Camera-type eye (tissue), 1 donor: ENCODE results near the genes FNDC1 and WTAP.

DNA sequence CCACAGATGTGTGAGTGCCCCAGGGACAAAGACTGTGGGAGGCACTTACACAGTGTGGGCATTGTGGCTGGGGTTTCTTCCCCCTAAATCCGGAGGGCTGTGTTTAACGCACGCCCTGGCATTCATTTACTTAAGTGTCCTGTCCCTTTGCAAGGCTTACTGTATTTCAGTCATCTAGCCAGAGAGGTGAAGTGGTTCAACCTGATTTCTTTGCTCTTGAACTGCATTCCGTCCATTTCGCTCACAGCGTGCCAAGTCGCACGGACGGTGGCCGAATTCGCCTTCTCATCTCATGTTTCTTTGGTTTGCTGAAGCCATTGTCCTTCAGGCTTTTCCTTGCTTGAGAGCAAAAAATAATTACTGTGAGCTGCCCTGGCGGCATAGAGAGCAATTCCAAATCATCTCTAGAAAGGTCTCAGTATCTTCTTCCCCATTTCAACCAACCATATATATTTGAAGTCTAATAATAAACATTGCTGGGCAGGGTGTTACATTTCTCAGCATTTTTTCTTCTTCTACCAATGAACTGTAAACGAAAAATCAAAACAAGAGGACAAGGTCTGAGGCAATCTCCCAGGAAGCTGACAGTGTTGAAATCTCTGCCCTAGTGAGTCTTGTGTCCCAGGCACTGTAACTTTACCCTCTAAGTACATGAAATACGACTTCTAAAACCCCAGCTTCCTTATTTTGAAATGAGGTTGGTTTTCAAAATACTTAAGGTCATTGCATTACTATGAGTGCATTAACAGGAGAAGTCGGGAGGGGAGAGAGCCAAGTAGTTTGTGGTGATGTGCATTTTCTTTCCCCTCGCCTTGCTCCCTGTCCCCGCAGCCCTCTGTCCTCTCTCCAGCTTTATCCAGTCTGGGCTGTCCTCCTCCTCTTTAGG is 17.0 kb downstream of the SYTL3 start:
- RAMPAGE, long total RNA, result no peak

GRCh38 chr6:158760219-158760420 is 59.0 kb downstream of the EZR start:
- RAMPAGE, long total RNA, result no peak

DNA sequence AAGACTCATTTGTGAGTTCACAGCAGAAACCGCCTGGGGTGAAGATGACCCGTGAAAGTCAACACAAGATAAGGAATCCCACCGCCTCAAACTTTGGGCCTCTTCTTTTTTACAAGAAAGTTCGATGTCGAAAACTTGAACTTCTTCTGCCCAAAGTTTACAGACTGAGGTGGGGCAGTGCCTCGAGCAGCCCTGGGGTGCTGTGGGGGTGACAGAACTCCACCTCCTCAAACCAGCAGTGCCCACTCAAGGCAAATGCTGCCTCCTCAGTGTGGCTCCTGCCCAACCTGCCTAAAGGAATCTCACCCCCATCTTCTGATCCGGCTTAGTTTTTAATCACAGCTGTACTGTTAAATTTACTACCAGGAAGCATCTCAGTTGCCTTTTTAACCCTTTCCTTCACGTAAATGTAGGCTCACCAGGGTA is 45.1 kb downstream of the EZR start:
- RAMPAGE, long total RNA, result no peak

- RAMPAGE, long total RNA, result no peak
Observed at GRCh38 chr6:158775844-158776710, 43.1 kb downstream of the EZR start.

DNA sequence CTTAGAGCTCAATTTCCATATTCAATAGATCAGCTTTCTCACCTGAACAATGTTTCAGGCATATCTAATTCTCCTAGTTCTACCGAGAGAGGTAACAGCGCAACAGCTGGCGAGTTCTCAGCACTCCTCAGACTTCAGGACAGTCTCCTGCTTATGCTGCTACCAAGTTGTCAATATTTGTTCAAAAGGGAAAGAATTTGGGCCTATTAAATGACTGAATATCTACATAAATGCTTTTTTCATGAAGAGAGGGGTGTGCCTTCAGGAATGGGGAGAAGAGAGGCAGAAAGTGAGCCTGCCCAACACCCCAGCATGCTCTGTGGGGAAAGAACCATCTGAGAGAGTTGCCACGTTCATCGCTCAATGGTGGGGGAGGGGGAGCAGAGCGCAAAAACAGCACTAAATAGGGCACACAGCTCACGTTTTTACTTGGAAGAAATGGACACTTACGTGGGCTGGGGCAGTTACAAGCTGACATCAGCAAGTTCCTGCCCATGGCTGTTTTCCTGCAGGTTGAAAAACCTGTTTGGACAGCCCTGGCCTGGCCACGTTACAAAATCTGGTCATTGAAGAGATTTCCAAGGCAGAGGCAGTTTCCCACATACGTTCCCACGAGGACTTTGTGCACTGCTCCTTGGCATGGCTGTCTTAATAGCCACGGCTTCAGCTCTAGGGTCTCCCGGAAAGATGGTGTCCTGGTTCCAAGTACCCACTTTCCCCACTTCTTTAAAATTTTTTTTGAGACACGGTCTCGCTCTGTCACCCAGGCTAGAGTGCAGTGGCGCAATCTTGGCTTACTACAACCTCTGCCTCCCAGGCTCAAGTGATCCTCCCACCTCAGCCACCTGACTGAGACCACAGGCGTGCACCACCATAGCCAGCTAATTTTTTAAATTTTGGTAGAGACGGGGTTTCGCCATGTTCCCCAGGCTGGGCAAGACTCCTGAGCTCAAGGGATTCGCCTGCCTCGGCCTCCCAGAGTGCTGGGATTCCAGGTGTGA is 37.8 kb downstream of the EZR start:
- RAMPAGE, long total RNA, result no peak

DNA sequence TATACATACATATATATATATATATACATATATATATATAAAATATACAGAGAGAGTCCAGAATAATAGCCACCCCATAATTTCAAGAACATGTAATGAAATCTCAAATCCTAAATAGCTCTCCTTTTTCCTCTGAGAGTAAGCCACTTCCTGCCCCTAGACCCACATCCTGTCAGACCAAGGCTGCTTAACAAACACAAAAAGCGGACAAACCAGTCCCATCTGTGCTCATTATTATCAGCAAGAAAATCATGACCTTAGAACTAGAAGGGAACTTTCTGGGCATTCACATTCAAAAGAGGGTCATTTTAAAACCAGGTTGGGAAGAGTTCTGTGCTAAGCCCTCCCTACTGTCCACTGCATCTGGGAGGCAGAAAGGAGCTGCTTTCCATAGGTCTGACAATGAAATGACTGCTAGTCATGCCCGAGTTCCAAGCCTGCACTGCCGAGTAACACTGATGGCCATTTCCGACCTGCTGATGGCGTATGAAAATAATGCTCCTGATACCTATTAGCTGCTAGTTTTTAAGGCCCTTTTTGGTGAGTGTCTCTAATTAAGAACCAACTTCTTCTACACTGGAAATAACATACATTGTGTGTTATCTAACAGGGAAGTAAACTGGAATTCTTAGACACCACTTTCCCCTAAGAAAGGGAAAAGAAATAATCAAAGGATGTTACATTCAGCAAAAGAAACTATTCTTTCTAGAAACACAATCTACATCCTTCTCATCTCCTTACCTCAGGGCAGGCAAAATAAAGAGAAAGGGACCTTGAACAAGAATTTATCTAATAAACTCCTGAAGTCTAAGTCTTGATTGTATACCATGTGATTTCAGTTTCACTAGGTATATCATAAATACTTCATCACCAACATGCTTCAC is 15.3 kb downstream of the EZR start:
- RAMPAGE, long total RNA, result no peak

DNA sequence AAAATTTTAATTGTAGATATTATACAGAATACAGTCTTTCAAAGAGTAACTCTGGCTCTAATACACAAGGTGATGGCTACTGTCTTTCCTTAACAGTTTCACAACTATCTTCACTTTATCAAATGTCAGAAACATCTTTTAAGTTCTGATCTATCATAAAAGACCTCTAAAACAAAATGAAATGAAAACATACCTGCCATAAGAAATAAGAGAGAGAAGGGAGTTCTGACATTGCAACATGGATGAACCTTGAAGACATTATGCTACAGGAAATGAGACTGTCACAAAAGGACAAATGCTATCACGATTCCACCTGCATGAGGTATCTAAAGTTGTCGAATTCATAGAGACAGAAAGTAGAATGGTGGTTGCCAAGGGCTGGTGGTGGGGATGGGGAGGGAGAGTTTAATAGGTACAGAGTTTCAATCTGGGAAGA is 3.4 kb downstream of the EZR start:
- RAMPAGE, long total RNA, result no peak

DNA sequence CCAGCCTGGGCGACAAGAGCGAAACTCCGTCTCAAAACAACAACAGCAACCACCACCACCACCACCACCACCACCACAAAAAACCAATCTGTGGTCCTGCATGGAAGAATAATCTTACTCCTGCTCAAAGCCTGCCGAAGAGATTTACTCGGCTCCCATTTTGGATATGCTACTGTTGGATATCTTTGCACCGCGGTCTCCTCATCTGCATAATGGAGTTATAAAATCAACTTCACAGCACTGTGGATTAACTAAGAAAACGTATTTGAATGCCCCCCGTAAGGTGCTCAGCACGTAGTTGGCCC is 1.2 kb downstream of the RSPH3 start:
- RAMPAGE, long total RNA, result no peak

DNA sequence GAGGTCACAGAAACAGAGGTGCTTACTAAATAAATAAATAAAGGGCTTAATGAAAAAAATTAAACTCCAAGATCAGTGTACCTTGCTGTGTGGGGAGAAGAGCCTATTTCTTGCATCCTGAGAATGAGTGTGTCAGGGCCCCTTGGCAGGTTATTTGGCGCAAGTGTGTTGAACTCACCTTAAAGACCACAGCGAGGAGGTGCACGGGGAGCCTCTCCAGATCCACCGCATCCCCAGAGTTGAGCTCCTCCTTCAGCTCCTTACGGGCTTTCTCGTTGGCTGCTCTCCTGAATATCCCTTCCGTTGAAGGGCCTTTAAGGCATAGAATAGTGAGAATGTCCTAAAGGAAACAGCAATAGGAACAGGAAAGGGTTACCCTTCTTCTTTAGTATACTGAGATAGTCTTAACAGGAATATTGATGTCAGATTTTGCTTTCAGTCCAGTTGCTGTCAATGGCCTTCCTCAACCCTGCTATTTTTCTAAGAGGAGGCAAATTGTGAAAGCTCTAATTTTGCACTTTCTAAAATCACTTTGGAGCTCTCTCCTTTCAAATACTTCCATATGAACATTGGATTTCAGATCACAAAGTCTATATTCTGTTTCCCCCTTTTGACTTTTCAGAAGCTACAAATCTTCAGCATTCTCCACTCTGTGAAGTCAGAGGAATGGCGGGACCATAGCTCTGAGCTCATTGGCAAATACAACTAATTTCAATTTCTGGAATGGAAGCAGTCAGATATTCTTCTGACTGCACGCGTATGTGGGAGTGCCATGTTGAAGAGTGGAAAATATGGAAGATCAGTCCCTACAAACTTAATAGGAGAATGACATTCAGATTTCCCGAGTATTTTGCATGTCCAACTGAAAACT is 3.4 kb downstream of the TAGAP start:
- RAMPAGE, long total RNA, result no peak

- RAMPAGE, long total RNA, result no peak
Observed at GRCh38 chr6:159082320-159082613, 37.5 kb upstream of the TAGAP start.

- RAMPAGE, long total RNA, result no peak
Observed at GRCh38 chr6:159114631-159115004, 54.6 kb upstream of the FNDC1 start.

GRCh38 chr6:159168336-159169565 is at the start of gene FNDC1:
TSS of gene FNDC1 (plus strand) at chr6:159169400.
- RAMPAGE, long total RNA, result no peak

DNA sequence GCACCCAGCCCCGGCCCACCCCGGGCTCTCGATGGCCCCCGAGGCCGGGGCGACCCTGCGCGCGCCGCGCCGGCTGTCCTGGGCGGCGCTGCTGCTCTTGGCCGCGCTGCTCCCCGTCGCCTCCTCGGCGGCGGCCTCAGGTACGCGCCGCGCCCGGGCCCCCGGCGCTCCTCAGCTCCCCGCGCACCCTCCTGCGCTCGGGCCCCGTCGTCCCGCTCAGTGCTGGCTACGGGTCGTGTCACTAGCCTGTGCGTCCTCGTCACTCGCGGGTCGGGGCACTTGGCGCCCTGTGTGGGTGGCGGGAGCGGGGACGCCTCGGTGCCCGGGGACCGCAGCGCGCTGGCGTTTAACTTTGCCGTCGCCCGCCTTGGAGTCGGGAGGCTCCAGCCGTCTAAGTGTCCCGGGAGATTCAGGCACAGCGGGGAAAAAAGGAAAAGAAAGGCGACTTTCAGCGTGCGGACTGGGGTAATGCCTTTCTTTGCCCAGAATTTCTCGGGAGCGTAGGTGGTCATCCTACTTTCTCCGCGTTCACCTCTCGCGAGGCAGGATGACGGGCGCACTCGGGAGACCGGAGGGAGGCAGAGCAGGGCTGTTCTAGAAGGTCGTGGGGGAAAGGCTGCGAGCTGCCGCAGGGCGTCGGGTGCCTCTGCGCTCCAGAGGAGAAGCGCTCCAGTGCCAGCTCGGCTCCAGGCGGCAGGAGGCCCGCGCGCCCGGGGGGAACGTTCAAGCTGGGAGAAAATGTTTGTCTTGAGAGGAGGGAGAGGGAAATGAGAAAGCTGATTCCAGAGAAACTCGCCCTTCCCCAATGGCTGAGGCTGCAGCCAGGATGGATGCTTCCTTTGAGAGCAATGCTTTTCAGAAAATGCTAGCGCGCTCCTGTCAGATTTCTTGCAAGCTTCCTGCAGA is 619 bp downstream of the FNDC1 start:
- RAMPAGE, long total RNA, result start-site peak on the minus strand centred at position 489 of the sequence, 11 bp wide, 8 reads

DNA sequence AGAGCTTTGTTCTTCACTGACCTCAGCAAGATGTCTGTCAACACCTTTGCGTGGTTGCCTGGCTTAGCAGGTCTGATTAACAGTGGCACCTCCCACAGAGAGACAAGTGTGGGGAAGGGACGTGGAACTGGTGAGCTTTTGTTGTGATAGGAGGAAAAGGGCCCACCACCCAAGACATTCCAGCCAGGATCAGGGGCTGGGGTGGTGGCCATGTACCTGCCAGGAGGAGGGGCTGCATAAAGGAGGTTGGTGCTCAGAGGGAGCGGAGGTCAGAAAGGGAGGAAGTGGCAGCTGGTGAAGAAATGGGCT is 202.4 kb downstream of the SOD2 start:
- RAMPAGE, long total RNA, result no peak

DNA sequence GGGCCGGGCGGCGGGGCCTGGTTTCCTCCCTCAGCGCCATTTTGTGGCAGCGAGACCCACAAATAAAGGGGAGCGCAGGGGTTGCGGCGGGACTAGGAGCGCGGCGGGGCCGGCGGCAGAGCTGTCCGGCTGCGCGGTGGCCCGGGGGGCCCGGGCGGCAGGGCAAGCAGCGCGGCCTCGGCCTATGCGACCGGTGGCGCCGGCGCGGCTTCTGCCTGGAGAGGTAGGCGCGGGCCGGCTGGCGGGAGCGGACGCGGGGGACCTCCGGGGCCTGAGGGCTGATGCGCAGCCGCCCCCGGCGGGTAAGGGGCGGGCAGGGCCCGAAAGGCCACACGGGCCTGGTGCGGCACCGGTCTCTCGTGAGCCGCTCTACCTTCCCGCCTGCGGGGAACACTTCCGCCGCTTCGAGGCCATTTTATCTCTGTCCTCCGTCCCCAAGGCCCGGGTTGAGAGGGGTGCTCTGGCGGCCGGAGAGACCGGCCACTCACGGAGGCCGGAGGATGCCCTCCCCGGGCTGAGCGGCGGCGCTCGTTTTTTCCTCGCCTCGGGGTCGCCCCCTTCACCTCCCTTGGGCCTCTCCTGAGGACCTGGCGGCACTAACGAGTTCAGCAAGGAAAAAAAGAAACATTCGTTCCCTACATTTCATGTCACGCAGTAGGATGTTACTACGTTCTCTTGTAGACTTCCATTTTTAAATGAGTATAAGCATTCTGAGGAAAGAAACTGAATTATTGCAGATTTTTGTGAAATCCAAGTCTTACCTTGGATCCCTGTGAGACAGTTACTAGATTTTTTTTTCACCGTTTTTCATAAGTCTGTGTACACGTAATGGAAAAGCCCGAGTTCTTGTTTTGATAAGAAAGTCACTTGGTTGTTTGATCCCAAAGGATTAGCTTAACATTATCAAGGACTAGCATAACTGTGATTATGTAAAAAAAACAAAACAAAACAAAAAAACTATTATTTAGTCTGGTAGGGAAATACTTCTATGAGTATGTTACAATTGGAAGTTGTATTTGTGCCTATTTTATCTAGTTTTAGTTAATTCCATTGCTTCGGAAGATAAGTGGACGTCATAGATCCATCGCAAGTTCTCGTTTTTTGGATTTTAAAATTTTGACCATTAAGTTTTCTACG is at the start of gene WTAP:
Gene WTAP (plus strand): TSS at position 26 of the 1,137 bp plus-strand sequence.
- RAMPAGE, long total RNA, result no peak

DNA sequence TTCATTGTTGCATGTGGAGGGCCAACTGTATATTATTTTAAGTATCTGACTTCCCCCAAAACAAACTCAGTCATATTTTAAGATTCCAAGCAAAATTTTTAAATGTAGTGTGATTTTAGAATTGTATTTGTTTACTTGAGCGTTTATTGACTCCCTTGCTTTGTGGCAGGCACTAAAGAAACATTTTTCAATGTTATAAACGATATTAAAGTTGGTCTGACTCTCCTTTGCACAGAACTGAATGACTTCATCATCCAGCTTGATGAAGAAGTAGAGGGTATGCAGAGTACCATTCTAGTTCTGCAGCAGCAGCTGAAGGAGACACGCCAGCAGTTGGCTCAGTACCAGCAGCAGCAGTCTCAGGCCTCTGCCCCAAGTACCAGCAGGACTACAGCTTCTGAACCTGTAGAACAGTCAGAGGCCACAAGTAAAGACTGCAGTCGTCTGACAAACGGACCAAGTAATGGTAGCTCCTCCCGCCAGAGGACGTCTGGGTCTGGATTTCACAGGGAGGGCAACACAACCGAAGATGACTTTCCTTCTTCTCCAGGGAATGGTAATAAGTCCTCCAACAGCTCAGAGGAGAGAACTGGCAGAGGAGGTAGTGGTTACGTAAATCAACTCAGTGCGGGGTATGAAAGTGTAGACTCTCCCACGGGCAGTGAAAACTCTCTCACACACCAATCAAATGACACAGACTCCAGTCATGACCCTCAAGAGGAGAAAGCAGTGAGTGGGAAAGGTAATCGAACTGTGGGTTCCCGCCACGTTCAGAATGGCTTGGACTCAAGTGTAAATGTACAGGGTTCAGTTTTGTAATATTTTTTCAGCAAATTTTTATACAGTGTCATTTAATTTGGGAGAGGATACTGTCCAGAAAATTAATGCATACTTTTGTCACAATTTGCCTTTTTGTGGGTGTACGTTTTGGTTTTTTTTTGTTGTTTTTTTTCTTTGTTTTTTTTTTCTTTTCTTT is 6.8 kb upstream of the ACAT2 start:
- RAMPAGE, long total RNA, result no peak

- RAMPAGE, long total RNA, result no peak
Observed at GRCh38 chr6:159898365-159898847, 7.6 kb downstream of the MAS1 start.

DNA sequence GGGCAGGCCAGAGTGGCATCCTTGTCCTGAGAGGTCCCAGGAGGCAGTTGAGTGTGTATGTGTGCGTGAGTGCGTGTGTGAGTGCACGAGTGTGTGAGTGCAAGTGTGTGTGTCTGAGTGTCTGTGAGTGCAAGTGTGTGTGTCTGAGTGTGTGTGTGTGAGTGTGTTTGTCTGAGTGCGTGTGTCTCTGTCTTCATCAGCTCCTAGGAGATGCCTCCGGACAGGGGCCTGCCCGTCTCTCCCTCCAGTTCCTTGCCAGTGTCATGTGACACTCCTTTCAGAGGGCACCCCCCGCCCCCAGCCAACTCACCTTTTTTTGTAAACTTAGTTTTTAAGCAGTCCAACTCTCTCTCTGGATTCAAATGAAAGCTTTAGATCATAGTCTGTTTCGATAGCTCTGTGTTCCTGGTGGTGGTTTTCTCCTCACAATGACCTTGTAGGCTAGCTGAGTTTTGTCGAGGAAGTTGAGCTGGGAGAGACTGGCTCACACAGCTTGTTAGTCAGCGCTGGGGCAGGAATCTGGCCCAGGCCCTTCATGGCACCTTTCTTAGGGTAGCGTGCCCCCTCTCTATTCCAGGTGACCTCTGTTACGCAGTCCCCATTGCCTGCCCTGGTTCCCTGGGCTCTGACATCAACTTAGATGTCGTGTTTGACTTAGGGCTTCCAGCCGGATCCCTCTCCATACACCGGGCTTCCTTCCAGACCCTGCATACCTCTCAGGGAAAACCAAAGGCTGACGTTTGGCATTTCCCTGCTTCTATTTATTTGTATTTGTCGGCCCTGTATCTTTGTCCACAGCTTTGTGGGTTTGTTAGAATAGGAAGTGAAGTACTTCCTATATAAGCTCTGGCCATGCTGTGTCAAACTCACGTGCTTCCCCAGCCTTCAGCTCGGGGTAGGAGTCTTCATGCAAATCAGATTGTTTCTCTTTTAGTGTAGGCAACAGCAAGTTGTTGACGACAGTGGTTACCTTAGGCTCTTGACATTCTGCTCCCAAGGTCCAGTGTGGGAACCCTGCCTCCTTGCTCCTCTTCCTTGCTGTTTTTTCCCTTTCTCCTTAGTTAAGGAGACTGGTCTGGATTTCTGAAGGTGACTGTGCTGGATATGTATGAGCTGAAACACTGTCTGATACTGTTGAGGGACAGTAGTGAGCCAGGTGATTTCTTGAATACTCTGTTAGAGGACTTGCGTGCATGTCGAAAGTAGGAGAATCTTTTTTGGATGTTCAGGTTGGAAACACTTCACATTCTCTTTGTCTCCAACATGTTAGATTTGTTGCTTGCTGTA is 12.8 kb downstream of the IGF2R start:
- RAMPAGE, long total RNA, result no peak

DNA sequence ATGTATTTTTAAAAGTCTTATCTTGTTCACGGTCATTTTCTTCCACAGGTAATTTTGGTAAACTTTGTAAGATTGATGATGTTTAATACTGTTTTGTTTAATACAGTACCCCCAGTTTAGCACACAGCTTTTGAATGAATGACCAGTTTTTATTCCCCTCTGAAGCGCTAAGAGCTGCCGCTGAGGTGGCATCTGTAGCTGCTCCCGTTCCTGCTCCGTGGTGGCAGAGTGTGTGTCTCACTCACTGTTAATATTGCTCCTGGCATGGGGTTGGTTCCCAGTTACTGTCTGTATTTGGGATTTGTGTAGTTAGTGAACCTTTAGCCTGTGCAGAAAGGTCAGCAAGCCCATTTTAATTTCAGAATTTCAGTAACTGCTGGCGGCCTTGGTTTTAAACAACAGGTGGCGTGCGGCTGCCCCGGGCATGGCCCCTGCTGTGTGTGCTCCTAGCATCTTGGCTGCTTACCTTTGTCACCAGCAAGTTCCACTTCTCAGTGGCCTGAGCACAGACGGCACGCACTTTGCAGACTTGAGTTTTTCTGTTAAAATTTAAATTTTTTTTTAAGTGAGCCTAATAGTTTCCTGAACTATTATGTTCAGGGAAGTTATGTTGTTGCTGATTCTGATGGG is 54.1 kb upstream of the SLC22A1 start:
- RAMPAGE, long total RNA, result no peak

DNA sequence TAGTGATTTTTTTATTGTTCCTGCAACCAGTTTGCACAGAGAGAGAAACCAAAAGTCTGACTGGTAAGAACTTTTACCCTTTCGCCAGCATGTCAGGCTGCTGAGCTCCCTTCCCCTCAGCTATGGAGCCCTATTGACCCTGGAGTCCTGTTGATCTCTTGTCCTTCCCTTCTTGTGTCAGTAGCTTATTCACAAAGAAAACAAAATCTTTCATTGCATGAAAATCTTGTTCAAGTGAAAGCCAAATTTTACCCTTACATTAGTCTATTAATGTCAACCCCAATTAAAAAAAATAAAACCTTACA is 1.5 kb upstream of the SLC22A1 start:
- RAMPAGE, long total RNA, result no peak